ENCODE measurements around a stretch of chr2.

DNA sequence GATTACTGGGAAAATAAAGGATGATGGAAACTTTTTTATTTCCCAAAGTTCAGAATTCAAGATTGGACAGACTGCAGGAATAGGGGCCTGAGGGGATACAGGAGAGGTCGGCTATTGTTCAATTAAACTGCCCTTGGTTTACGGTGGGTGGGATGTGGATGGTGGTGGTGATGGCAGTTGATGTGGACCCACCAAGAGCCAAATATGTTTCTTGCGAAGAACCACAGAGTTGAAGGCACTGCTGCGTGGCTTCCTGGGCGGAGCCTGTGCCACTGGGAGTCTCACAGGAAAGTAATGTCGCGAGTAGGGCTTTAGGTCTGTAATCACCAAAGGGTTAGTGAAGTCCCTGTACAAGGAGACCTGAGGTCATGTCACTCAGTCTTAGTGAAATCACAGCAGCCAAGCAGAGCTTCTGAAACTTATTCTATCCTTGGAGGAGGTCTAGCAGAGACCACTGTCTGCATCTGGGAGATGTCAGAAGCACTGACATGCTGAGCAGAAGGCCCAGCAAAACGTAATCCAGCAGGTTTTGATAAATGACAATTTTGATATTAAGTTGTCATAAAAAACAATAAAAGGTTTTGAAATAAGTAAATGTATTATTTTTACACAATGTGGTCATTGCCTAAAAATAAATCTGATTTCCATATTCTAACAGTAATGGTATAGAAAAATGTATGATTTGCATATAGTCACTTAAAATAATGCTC is 46.1 kb downstream of the FAHD2B start:
- RRBS: no CpG with 5 or more reads among the region's 8 CpGs

GRCh38 chr2:97213308-97213751 is 100.4 kb downstream of the ANKRD36 start:
- RRBS: no CpG with 5 or more reads among the region's 2 CpGs

DNA sequence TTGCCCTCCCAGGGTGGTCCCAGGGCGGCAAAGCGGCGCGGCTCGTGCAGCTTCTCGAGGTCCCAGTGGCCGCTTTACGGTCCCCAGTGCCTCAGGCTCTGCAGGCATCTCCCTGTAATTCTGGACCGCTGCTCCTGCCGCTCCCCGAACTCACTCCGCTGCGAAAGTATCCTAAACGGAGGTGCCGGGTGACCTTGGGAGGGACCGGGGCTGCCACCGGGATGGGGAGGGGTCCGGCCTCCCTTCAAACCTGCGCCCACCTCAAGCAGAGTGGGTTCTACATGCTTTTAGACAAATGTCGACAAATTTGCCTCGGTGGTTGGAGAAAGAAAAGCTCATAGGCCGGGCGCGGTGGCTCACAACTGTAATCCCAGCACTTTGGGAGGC is 357 bp downstream of the COX5B start:
- RRBS: 4% methylated on average over 4 of the region's 24 CpGs

- RRBS: under 1% methylated on average over 11 of the region's 56 CpGs
These were observed 570 bp upstream of the ACTR1B start for GRCh38 chr2:97664172-97665056.

DNA sequence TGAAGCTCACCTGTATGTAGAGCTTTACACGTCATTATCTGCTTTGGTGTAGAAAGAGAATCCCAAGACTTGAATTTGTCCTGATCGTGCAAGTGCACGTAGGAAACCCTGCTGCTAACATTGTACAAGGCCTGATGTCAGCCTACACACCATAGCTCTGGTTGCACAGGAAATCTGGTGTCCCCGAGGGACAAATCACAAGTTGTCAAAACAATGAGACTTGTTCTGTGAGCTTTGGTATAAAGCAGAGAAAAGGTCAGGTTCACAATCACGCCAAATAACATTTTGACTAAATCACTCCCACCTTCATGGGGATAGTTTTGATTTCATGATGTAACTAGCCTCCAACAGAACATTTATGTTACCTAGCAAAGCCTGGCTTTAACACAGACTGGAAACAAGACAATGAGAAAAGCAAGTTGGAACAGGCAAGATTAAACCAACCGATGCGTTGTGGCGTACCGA is 41.4 kb downstream of the ZAP70 start:
- RRBS: no CpG with 5 or more reads among the region's 9 CpGs

- RRBS: no CpG with 5 or more reads among the region's 8 CpGs
These were observed 73.8 kb downstream of the ZAP70 start for GRCh38 chr2:97786906-97787822.

DNA sequence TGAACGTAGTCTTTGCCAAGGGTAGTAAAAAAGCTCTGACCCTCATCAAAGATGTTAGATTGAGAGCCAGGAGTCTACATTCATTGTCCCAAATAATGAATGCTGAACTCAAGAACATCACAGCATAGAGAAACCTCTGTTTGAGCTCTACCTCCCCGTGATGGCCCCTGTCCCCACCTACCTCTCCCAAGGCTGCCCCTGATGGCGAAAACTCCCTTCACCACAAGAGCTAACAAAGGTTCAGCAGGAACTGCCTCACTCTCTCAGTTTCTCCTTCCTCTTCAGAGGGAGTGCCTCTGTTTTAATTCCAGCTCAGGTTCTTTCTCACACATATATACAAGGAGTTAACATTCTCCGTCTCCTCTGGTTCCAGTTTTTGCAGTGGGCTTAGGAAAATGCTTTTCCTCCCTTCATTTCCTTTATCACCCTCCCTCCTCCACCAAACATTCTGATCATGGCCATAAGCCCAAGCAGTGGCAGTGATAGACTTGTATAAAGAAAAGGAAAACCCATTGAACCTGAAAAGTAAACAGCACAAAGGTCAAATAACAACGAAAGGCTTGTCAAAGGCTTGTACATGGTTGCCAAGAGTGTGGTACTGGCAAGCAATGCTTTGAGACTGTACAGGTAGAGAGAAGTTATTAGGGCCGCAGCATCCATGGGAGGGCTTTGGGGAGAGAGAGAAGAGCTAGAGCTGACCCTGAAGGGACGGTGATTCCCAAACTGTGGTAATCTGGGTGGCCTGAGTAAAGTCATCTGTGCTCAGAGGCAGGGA is 2.3 kb upstream of the VWA3B start:
- RRBS: no CpG with 5 or more reads among the region's 7 CpGs

- RRBS: 8% methylated on average over 2 of the region's 11 CpGs
These were observed 65.9 kb upstream of the CNGA3 start for GRCh38 chr2:98280341-98280747.

DNA sequence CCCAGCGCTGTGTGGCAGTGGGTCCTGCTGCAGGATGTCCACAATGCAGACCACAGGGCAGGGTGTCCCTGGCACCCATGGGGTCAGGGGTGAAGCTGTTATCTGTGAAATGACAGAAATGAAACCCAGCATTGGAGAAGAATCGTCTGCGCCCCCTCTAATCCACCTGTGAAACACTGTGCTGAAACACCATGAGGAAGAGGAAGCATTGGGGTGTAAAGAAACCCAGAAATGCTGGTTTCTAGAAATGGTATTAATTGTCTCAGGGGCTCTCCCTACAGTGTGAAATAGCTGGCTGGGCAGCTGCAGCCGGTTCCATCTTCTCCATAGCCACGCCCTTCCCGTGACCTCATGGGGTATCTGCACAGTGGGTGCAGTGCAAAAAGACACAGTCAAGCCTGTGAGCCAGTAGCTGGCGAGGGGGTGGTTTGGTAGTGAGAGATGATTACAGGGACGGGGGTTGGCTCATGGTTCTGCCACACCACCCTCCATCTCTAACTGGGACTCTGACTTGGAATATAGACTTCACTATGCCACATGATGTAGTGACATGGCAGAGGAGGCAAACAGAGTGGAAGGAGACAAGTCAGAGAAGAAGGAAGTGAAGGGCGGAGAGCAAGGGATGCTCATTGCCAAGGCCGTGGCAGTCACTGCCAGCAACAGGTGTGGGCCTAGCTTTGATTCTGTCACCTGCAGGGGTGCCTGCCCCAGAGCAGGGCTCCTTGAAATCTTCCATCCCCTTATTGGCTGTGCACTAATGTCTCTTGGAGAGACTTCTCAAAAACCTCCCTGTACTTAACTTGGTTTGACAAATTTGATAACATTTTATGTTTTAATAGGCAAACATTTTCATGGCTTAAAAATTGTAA is 16.3 kb downstream of the INPP4A start:
- RRBS: no CpG with 5 or more reads among the region's 10 CpGs

DNA sequence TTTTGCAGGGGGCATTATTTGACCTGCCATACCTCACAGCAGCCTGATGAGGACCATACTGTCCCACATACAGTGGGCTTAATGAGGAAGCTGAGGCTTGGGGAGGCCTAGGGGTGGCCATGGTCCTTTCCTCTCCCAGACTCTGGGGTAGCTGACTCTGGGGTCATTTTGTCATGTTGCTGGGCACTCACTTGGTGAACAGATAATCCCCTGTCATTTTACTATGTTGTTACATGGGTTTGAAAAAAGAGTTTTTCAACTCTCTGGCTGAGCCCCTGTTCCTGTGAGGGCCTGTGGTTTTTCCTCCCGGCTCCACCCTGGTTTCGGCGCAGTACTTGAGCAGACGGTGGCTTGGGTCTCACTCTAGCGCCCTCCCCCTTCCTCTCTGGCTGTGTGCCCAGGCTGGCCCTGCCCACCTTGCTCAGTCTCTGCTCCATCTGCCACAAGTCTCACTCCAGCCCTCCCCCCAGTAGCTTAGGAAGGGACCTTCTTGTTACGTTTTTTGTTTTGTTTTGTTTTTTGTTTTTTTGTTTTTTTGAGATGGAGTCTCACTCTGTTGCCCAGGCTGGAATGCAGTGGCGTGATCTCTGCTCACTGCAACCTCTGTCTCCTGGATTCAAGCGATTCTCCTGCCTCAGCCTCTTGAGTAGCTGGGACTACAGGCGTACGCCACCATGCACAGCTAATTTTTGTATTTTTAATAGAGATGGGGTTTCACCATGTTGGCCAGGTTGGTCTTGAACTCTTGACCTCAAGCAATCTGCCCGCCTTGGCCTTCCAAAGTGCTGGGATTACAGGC is 21.1 kb downstream of the INPP4A start:
- RRBS: no CpG with 5 or more reads among the region's 11 CpGs

- RRBS: no CpG with 5 or more reads among the region's 15 CpGs
These were observed 43.6 kb downstream of the COA5 start for GRCh38 chr2:98564637-98565175.

- RRBS: no CpG with 5 or more reads among the region's 4 CpGs
These were observed 9.1 kb downstream of the UNC50 start for GRCh38 chr2:98617346-98618020.

- RRBS: no CpG with 5 or more reads among the region's 10 CpGs
These were observed 26.0 kb downstream of the UNC50 start for GRCh38 chr2:98634252-98634935.

DNA sequence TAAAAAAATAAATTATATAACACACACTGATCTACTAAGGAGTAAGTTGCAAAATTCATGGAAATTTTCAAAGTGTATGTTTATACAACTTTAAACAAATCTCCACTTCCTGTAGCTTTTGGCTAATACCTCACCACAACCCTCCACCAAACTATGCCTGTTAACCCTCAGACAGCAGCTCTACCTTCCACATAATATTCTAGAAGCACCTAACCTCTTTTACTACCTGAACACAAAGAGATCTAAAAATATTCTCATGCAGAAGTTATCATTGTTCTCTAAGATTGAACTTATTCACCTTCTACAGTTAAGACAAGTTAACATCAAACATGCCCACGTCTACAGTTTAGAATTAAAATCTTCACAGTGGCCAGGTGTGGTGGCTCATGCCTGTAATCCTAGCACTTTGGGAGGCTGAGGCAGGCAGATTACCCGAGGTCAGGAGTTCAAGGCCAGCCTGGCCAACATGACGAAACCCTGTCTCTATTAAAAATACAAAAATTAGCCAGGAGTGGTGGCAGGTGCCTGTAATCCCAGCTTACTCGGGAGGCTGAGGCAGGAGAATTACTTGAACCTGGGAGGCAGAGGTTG is 2.7 kb downstream of the MGAT4A start:
- RRBS: no CpG with 5 or more reads among the region's 4 CpGs

DNA sequence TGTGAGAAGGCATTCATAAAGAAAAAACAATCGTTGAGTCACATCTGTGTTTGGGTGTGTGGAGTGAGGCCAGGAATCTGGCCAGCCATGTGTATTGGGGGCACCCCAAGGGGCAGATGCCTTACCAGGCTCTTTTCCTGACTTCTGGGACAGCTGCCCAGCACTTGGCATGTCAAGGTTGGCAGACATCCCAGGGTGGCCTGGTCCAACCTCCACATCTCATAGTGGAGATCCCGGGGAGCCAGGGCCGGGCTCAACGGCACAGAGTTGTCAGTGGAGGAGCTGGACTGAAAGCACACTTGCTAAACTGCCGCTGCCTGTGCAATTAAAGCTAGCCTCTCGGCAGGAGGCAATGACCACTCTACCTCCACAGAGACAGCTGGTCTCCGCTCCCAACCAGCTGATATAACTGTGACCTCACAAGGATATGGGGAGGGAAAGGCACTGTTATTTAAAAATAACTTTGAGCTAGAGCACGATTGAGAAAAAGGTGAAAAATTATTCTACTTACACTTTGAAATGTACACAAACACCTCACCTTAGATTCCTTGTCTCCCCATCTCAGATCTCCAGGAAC is 75.4 kb upstream of the MGAT4A start:
- RRBS: no CpG with 5 or more reads among the region's 8 CpGs

DNA sequence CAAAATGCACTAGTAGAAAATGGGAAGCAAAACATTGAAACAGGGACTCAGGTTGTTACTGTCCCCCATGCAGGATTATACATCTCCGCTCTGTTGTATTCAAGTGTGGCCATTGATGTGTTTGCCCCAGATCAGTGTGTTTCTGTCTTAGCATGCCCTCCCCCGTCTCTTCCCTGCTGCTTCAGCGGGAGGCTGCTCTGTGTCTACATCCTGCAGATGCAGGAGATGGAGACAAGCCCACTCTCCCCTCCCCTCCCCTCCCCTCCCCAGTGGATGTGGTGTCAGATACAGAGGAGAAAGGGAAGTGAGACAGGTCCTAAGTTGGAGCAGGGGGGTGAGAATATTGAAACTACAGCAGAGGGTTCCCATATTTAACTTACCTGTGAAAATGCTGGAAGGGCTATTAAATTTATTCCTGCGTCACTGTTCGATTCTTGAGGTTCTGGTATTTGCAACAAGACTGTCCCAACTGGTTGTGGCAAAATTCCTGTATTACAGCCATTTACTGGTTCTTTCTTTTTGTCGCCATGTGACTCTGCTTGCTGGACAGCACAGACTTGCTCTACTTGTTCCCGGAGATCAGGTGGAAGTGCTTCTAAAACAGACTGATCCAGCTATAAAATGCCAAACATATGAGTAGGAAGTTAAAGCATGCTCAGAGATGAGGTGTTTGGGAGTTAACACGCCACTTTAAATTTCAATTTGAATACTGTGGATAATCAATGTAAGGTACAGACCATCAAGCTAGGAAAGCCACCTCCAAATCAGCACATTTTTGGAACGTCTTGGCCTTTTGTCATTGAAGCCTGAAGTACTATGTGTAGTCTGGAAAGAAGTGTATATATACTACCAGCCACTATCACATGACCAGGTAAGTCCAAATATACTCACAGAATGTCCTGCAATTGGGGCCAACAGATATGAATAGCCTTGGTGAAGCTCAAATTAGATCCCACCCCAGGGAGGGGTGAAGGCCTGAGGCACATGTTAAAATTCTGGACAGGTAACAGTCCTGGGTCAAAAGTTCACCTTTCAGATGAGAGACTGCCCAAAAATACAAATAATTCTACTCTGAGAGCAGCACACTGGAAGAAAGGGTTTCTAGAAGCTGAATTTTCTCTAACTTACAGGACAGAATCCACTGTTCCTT is 67.2 kb downstream of the EIF5B start:
- RRBS: no CpG with 5 or more reads among the region's 9 CpGs

- RRBS: no CpG with 5 or more reads among the region's 5 CpGs
These were observed 68.1 kb downstream of the EIF5B start for GRCh38 chr2:99405214-99405801.

- RRBS: no CpG with 5 or more reads among the region's 11 CpGs
These were observed 68.8 kb downstream of the EIF5B start for GRCh38 chr2:99405802-99406571.

DNA sequence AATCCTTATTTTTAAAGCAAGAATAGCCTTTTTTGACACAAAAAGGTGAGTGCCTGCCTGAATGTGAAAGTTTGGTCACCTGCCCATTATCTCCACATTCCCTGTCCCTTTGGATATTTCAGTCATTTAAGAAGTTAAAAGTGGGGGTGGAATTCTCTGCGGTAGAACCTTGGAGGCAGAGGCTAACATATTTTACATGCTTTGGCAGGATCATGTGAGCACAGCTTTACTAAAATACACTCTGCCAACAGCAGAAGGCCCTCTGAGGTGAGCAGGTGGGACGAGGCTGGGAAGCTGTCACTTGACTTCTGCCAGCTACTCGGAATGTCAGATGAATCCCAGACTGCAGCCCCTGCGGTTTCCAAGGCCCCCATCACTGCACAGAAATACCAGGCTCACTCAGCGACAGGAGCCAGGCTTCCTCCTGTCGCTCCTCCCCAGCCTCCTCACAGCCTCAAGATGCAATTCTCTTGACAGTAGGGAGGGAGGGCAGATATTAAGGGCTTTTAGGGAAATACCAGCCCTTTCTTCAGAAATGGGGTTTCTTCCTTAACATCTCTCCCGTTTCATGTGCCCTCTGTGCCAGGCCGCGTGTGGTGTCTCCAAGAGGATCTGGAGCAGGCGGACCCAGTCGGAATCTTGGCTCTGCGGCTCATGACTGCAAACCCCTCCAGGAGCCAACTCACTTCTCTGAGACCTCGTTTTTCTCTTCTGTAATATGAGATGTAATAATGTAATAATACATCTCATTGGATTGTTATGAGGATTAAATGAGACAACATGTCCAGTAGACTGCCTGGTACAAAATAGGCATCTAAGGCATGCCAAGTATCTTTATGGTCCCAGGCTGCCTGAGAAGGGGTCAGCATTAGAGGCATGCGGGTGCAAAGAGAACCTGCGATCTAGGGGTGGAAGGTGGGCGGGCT is 221.1 kb upstream of the REV1 start:
- RRBS: no CpG with 5 or more reads among the region's 16 CpGs

GRCh38 chr2:99756747-99757427 is 267.1 kb upstream of the REV1 start:
- RRBS: no CpG with 5 or more reads among the region's 7 CpGs

Data from zone of skin (tissue), 1 donor.